Smooth muscle cell (in vitro differentiated cells): ENCODE results near the gene EFCAB6.

- RAMPAGE, long total RNA: no peak
Observed at GRCh38 chr22:42857854-42858395, 852 bp upstream of the ARFGAP3 start.

DNA sequence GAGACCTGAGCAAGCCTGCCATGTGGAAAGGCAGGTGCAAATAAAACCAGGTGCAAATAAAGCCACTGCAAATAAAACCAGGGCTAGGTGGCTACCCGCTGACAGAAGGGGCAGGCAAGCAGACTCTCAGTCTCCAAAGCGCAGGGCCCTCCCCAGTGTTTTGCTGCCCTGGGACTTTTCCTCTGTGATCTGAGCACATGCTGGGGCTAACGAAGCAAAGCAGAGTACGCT lies 22.5 kb upstream of the ARFGAP3 start:
- RAMPAGE, long total RNA: no peak

DNA sequence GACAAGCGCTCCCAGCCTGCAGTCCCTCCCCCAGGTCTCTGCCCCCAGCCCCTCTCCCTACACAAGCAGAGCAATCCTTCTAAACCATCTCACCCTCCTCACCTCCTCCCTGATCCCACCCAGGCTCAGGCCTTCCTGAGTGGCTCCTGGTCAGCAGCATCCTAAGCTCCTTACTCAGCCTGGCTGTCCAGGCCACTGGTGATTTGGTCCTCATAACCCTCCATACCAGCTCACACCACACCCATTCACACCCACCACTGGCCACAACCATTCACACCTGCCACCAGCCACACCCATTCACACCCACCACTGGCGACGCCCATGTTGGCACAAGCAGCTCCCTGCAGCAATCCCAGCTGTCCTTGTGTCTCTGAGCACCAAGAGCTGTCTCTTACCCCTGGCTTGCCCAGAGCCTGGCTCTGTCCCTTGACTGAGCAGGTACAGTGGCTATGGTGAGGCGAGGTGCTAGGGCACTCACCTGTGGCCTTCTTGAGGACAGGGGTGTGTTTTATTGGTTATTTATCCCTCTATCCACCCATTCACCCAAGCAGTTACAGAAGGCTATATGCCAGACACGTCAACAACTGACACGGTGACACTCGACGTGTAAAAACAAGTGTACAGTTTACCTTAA lies 31.1 kb upstream of the ARFGAP3 start:
- RAMPAGE, long total RNA: no peak

- RAMPAGE, long total RNA: no peak
Observed at GRCh38 chr22:42895509-42896203, 38.6 kb upstream of the ARFGAP3 start.

- RAMPAGE, long total RNA: no peak
Observed at GRCh38 chr22:42905483-42906199, 48.6 kb upstream of the ARFGAP3 start.

DNA sequence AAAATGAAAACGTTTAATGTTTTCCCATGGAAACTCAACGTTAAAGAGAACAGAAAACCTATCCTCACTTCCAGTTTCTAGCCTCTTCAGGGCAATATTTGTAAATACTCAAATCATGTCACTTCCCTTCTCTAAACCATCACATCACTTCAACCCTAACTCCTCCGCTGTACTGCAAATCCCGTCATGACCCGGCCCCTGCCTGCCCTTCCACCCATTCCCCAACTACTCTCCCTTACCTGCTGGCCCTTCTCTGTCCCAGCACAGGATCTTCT lies 74.8 kb upstream of the ARFGAP3 start:
- RAMPAGE, long total RNA: no peak

DNA sequence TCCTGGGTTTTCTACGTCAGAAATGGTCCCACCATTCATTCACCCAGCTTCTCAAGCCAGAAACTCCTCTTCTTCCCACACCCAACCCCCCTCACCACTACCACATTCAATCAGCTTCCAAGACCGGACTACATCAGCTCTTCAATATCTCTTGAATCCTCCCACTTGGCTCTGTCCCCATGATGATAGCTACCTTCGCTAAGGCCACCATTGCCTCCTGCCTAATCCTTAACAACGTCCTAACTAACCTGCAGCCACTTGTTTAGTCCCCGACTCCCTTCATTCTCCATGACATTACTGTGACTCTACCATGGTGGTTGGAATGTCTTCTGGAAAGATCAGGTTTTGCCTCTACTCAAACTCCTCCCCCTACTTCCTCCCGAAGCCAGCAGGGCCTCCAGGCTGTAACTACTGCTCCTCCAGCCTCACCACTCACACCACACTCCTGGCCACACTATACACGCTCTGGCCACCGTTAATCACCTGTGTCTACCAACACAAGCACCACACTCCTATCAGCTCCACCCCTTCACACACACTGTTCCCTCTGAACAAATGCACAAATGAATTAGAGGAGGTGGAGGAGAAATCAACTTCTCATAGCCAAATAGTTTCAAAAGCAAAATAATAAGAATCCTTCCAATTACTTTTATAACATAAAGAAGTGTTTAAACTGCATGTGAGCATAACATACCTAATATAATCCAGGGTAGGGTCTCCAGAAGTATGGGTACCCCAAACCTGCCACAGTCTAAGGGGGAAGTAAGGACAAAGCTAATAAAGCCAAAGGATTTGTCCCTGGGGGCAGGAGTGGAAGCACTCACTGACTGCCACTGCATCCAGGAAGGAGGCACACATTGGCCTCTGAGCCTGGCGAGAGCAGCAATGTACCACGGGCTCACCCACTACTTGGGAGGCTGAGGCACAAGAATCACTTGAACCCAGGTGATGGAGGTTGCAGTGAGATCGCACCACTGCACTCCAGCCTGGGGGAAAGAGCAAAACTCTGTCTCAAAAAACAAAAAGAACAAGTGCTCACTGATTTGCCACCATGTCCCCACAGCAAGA lies 69.1 kb downstream of the PACSIN2 start:
- RAMPAGE, long total RNA: no peak

- RAMPAGE, long total RNA: no peak
Observed at GRCh38 chr22:42969677-42970594, 45.0 kb downstream of the PACSIN2 start.

DNA sequence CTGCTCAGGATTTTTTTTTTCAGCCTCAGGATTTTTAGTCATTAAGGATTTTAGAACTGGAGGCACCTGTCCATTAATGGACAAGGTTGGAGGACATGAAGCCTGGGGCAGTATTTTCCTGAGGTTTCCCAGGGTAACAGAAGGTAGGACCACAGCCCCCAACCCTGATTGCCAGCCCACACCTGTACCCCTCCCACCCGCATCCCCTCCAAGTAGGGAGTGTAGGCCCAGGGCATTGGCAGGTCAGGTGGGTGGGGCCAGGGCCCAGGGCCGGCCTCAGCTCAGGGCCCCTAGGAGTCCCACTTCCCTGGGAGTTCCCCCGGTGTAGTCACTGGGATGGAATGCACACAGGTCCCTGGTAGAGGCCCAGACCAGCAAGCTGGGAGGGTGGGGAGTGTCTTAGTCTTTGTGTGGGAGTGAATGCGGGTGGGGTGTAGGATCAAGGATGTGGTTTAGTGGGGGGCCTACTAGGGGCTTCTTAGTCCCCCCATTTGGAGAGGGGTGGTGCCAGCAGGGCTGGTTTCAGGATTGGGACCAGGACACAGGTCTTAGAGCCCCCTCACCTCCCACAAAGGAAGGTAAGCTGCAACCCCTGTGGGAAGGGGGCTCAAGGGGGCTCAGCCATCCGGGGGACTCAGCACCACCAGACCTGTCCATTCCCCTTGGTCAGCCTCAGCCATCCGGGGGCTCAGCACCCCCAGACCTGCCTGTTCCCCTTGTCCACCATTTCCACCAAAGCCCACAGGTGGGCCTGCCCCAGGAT lies 16.3 kb downstream of the BIK start:
- RAMPAGE, long total RNA: no peak

- RAMPAGE, long total RNA: no peak
Observed at GRCh38 chr22:43128663-43129758, 14.2 kb downstream of the MCAT start.

- RAMPAGE, long total RNA: no peak
Observed at GRCh38 chr22:43174011-43174651, 12.8 kb downstream of the TTLL12 start.

- RAMPAGE, long total RNA: no peak
Observed at GRCh38 chr22:43227211-43227562, 40.3 kb upstream of the TTLL12 start.

GRCh38 chr22:43236276-43237147 lies 49.6 kb upstream of the TTLL12 start:
- RAMPAGE, long total RNA: no peak

DNA sequence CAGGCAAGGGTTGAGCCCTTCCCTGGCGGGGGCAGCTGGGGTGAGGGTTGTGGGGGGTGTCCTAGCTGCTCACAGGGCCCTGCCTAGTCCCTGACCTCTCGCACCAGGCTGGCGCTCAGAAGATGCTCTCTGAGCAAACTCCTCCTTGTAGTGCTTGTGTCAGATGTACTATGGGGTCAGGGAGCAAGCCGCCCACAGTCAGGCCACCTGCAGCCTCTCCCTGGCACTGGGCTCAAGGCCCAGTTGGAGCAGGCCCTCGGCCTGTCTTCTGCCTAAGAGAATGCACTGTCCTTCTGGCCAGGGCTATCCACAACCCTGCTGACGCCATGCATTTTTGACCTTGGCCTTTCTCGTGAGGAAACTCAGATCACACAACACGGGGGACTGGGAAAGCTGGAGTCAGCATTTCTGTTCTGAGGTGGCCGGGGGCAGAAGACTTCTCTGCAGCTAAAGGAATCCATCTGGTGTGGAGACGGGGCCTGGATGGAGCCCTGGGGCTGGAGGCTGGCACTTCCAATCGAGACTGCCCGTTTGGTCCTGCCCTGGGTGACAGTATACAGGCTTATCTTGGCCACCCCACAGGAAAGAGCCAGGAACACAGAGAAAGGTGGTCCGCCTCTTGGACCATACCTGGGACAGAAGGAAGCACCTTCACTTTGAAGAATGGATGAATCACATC lies 74.0 kb upstream of the TTLL12 start:
- RAMPAGE, long total RNA: no peak

- RAMPAGE, long total RNA: no peak
Observed at GRCh38 chr22:43289468-43290189, 53.5 kb downstream of the SCUBE1 start.

GRCh38 chr22:43397000-43397577 lies 14.7 kb upstream of the MPPED1 start:
- RAMPAGE, long total RNA: no peak

GRCh38 chr22:43505962-43506274 lies 94.1 kb downstream of the MPPED1 start:
- RAMPAGE, long total RNA: no peak

GRCh38 chr22:43811997-43812815 lies at the start of gene EFCAB6:
EFCAB6 (minus strand) TSS chr22:43812305.
- RAMPAGE, long total RNA: start-site peak on the minus strand at chr22:43812232-43812308, 22 and 31 reads in 2 replicates

DNA sequence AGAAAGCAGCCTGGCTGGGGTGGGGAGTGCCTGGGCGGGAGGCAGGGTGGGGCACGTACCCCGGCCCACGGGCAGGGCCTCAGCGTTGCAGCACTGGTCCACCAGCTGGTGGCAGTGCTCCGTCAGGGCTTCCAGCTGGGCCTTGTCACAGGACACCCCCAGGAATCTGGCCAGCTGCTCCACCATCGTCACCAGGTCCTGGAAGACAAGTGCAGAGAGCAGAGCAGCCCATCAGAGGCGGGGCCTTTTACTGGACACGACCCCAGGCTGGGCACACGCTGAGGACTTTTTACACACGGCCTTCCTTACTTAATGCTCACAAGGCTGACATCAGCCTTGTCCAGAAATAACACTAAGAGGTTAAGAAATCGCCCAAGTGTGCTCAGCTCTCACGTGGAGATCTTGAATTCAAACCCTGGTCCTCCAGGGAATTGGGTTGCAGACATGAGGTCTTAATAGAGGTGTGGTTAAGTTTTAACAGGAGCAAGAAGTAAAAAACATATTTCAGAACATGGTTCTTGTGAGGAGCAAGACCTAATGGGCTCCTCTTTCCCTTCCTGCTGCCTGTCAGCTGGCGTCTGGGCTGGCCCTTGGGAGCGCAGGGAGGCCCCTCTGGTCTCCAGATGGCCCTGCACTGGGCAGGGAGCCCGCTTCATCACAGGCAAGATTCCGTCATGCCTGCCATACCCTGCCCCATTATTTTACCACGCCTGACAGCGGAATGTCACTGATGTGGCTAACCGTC lies 17.1 kb upstream of the EFCAB6 start:
- RAMPAGE, long total RNA: no peak

- RAMPAGE, long total RNA: no peak
Observed at GRCh38 chr22:44025451-44026537, 1.7 kb downstream of the PARVB start.